ENCODE measurements around a stretch of chr11.

- PRO-cap, 3 experiments = peak in 1 of 3 experiments; most common minus-strand start chr11:78464365 (in 1)
- RAMPAGE, long total RNA, 2 experiments = no peak in any of the 2 experiments
- RRBS = no CpG with 5 or more reads among the region's 16 CpGs
Observed at GRCh38 chr11:78464079-78464640, 46.5 kb upstream of the GAB2 start.

GRCh38 chr11:78469928-78470297, 52.3 kb upstream of the GAB2 start:
- PRO-cap, 3 experiments = no peak in any of the 3 experiments
- RAMPAGE, long total RNA, 2 experiments = no peak in any of the 2 experiments
- RRBS = no CpG with 5 or more reads among the region's 3 CpGs

GRCh38 chr11:79086924-79088102, 353.5 kb downstream of the TENM4 start:
- PRO-cap, 3 experiments = no peak in any of the 3 experiments
- RAMPAGE, long total RNA, 2 experiments = no peak in any of the 2 experiments
- RRBS = no CpG with 5 or more reads among the region's 13 CpGs

DNA sequence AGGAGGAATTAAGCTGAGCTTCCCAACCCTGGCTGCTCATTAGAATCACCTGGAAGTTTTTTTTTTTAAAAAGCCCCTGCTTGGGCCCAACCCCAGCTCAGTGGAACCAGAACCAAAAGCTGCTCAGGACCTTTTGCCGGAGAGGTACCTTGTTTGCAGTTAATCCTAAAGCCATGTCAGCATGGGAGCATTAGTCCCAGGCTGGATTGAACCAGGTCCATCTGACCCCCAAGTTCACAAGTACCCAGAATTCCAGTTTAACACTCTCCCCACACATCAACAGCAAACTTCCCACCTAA, 243.6 kb downstream of the TENM4 start:
- PRO-cap, 3 experiments = peak in 1 of 3 experiments; most common minus-strand start position 120 of the sequence (in 1)
- RAMPAGE, long total RNA, 2 experiments = no peak in any of the 2 experiments
- RRBS = no CpG with 5 or more reads among the region's 1 CpG

- PRO-cap, 3 experiments = no peak in any of the 3 experiments
- RAMPAGE, long total RNA, 2 experiments = start-site peak on the plus strand in 1 of 2 experiments, at chr11:79419336-79419343 at its widest, 30 reads per replicate
- RRBS = no CpG with 5 or more reads among the region's 6 CpGs
Observed at GRCh38 chr11:79418876-79419615, 21.8 kb downstream of the TENM4 start.

GRCh38 chr11:79496921-79497239, 56.0 kb upstream of the TENM4 start:
- PRO-cap, 3 experiments = no peak in any of the 3 experiments
- RAMPAGE, long total RNA, 2 experiments = no peak in any of the 2 experiments

GRCh38 chr11:80828718-80828917, 1387.8 kb upstream of the TENM4 start:
- PRO-cap, 3 experiments = no peak in any of the 3 experiments
- RAMPAGE, long total RNA, 2 experiments = no peak in any of the 2 experiments
- RRBS = no CpG with 5 or more reads among the region's 1 CpG

- PRO-cap, 3 experiments = peak in 1 of 3 experiments; most common plus-strand start chr11:82403990 (in 1)
- RAMPAGE, long total RNA, 2 experiments = start-site peak on the plus strand in 1 of 2 experiments, at chr11:82403952-82403969 at its widest, 8 reads per replicate
- RRBS = no CpG with 5 or more reads among the region's 33 CpGs
Observed at GRCh38 chr11:82403689-82404081, 330.0 kb downstream of the FAM181B start.

GRCh38 chr11:82841748-82842433, 58.3 kb downstream of the PRCP start:
- PRO-cap, 3 experiments = no peak in any of the 3 experiments
- RAMPAGE, long total RNA, 2 experiments = no peak in any of the 2 experiments
- RRBS = no CpG with 5 or more reads among the region's 4 CpGs

GRCh38 chr11:82922418-82923203, 21.1 kb downstream of the DDIAS start:
- PRO-cap, 3 experiments = no peak in any of the 3 experiments
- RAMPAGE, long total RNA, 2 experiments = no peak in any of the 2 experiments
- RRBS = no CpG with 5 or more reads among the region's 9 CpGs

GRCh38 chr11:82955680-82956514, 54.4 kb downstream of the DDIAS start:
- PRO-cap, 3 experiments = no peak in any of the 3 experiments
- RAMPAGE, long total RNA, 2 experiments = no peak in any of the 2 experiments
- RRBS = no CpG with 5 or more reads among the region's 9 CpGs

DNA sequence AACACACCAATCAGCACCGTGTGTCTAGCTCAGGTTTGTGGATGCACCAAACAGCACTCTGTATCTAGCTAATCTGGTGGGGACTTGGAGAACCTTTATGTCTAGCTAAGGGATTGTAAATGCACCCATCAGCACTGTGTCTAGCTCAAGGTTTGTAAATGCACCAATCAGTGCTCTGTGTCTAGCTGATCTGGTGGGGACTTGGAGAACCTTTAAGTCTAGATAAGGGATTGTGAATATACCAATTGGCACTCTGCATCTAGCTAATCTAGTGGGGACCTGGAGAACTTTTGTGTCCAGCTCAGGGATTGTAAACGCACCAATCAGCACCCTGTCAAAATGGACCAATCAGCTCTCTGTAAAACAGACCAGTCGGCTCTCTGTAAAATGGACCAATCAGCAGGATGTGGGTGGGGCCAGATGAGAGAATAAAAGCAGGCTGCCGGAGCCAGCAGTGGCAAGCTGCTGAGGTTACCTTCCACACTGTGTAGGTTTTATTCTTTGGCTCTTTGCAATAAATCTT, 69.7 kb downstream of the DDIAS start:
- PRO-cap, 3 experiments = peak in 3 of 3 experiments; most common plus-strand start position 460 of the sequence (in 3)
- RAMPAGE, long total RNA, 2 experiments = no peak in any of the 2 experiments
- RRBS = no CpG with 5 or more reads among the region's 4 CpGs

DNA sequence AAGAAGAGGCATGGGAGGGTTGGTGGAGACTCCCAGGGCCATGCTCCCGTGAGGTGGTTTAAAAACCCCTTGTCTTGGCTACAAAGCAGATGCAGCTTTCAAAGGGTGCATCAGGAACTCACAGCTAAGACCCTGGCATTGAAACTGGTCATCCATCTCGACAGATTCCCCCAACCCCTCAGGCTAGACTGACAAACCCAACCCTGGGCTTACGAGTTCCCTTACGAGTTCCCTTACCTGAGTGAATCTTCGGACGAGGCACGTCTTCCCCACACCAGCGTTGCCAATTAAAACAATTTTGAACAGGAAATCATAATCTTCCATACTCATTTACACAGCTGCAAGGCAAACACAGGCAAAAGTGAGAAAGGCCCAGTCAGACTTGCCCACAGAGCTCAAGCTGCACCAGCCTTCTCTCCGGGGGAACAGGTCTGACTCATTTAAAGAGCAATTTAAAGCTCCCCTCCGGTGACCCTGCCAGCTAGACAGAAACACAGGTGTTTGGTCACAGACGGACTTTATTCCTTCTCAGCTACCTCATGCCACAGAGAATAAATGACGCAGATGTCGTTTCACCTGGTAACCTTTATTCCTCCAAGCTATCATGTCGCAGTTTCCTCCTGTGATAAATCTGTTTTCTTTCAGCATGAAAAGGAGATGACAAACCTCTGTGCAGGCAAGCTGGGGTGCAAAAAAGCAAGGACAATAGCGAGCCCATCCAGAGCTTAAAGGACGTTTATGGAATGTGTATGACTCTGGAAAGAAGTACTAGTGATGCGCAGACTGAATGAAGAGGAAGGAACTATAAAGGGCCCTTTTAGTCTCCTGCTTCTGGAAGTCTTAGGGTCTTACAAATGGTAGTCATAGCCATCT, 74.5 kb downstream of the RAB30 start:
- PRO-cap, 3 experiments = no peak in any of the 3 experiments
- RAMPAGE, long total RNA, 2 experiments = no peak in any of the 2 experiments
- RRBS = no CpG with 5 or more reads among the region's 17 CpGs

DNA sequence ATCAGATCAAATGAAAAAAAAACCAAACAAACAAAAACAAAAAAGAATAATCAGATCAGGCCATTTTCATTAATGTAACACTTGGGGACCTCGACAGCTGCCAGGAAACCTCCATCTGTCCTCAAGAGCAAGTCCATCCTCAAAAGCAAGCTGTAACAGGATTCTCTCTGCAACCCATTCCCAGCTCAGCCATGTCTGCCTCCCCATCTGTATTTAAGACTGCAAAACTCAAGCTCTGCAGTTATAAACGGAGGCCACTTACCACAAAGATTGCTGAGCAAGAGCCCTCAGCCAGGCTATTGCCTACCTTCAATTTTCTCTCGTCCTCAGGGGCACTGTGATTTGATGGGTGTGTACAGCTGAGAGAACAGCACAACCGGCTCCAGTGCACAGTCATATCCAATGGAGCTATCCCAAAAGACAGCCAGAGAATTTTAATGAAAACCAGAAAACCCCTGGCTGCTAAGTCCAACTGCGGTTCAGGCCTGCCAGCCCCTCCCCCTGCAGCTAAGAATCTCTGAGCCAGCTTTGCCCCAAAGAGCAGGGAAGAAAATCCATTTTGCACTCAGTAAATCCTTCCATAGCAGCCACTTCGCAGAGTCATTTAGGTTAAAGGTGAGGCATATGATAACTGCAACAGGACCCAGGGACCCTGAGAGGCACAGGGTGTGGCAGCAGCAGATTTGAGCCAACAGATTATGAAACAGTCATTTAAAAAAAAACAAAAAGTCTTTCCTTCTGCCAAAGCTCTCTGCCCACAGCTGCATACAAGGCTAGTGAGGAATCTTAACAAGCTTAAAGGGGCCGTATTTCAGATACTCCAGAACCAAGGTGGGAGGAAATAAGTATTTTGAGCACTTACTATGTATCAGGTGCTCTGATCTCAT, 37.6 kb downstream of the RAB30 start:
- PRO-cap, 3 experiments = peak in 3 of 3 experiments; most common minus-strand start position 215 of the sequence (in 3)
- RAMPAGE, long total RNA, 2 experiments = no peak in any of the 2 experiments
- RRBS = no CpG with 5 or more reads among the region's 7 CpGs

DNA sequence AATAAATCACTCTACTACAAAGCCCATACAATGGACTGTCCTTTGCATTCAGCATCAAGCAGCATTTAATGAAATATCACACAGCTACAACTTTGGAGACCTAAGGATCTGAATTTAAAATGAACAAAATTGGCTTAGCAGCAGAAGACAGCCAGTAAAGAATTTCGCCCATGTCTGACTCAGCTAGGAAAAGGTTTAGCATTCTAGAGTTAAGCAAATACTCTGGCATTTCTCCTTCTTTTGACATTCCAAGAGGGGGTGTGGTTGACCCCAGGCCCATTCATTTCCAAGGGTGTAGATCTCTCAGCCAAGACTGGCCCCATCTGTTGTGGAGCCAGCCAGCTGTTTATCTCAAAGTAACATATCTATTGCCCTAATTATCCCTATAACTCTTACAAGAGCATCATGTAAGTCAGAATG, 1.4 kb downstream of the RAB30 start:
- PRO-cap, 3 experiments = no peak in any of the 3 experiments
- RAMPAGE, long total RNA, 2 experiments = no peak in any of the 2 experiments
- RRBS = no CpG with 5 or more reads among the region's 1 CpG

- PRO-cap, 3 experiments = no peak in any of the 3 experiments
- RAMPAGE, long total RNA, 2 experiments = no peak in any of the 2 experiments
- RRBS = no CpG with 5 or more reads among the region's 8 CpGs
Observed at GRCh38 chr11:83115453-83116219, 41.3 kb upstream of the PCF11 start.

DNA sequence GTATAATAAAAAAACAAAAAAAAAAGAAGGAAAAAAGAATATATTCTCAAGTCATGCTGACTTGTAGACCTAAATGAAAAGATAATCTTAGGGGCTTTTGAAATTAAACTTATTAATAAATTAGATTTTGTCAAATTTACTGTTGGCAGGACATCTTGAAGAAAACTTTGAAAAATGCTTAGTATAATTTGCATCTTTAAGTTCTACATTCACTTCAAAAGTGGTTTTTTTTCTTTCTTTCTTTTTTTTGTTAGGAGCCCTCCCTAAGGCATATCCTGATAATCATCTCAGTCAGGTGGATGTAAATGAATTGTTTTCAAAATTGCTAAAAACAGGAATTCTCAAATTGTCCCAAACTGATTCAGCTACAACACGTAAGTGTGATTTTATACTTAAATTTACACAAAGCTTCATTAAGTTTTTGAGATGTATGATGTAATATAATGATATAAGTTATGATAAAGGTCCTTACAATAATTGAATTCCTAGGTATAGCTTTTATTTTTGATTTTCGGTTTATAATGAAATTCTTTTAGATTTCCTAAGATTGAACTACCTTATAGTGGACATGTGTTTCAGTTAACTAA, 16.6 kb upstream of the ANKRD42 start:
- PRO-cap, 3 experiments = no peak in any of the 3 experiments
- RAMPAGE, long total RNA, 2 experiments = no peak in any of the 2 experiments
- RRBS = no CpG with 5 or more reads among the region's 2 CpGs

DNA sequence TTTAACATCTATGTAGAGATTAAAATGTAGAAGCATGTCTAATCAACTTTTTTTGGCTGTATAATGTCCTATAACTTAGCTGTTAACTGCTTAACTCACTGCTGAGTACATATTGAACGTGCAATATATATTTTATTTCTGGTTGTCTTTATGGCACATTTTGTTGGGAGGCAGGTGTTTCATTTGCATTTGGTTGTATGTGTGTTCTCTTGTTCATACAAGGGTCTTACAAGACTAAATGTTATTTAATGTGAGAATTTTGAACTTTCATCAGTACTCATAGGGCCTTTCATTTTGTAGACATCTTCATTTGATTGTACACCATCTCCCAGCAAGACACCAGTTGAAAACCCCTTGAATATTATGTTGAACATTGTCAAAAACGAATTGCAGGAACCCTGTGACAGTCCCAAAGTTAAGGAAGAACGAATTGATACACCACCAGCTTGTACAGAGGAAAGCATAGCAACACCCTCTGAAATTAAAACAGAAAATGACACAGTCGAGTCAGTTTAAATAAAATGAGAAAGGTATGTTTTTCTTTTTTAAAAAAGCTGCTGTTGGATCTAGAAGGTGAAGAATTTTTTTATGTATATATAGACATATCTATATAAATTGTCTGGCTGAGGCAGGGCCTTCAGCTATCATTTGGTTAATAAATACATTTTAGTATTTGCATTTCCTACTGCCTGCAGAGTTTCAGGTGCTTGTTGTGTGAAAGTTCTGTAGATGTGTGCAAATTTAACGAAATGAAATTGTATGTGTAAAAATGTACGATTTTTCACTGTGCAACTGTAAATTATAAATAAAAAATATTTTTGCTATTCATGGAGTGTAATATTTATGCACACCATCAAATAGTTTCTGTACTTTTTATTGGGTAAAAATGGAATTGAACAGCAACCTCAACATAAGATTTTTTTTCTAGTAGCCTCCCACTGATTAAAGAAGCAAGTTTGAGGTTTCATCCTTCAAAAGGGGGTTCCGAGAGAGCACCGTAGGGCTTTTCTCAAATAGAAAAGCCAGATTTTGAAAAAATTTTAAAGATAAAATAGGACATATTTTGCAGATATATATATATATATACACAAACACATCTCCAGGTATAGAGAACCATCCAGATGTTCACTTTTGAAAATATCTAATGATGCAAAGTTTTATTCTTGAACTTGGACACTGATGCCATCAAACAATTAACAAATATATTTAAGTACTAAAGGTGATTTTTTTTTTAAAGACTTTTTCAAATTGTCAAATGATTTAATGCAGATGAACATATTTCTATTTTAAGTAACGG, 8.7 kb upstream of the ANKRD42 start:
- PRO-cap, 3 experiments = no peak in any of the 3 experiments
- RAMPAGE, long total RNA, 2 experiments = no peak in any of the 2 experiments
- RRBS = no CpG with 5 or more reads among the region's 9 CpGs

DNA sequence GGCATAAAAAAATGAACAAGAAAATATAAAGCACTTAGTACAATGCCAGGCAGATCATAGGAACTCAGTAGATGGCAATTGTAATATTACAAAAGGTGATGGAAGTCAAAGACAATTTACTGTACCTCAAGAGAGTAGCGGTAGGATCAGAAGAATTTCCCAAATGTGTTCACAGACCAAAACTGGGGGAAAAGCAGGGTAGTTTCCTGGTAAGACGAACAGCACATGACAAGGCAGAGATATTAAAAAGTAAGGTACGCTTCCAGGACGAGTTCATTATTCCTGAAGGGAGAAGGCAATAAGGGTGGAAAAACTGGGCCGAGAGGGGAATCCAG, 934 bp upstream of the ANKRD42 start:
- PRO-cap, 3 experiments = no peak in any of the 3 experiments
- RAMPAGE, long total RNA, 2 experiments = no peak in any of the 2 experiments
- RRBS = no CpG with 5 or more reads among the region's 5 CpGs

GRCh38 chr11:83195038-83195572, 1.6 kb downstream of the ANKRD42 start:
- PRO-cap, 3 experiments = no peak in any of the 3 experiments
- RAMPAGE, long total RNA, 2 experiments = start-site peak on the minus strand in 1 of 2 experiments, at chr11:83195270-83195393 at its widest, 17 reads per replicate
- RRBS = no CpG with 5 or more reads among the region's 7 CpGs